Iris pigment epithelial cell (primary cell): ENCODE measurements around the genes PABPC1L and STK4.

DNA sequence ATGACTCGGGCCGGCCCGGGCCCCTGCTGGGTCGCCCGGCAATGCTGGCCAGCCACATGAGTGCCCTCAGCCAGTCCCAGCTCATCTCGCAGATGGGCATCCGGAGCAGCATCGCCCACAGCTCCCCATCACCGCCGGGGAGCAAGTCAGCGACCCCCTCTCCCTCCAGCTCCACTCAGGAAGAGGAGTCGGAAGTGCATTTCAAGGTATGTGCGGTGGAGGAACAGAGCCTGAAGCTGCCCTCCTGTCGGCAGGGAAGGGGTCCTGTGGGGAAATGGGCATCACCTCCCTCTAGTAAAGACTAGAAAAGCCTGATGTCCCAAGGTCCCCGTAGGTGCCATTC is 135.7 kb downstream of the JPH2 start:
- RRBS, result 94% methylated on average over 3 of the region's 15 CpGs

DNA sequence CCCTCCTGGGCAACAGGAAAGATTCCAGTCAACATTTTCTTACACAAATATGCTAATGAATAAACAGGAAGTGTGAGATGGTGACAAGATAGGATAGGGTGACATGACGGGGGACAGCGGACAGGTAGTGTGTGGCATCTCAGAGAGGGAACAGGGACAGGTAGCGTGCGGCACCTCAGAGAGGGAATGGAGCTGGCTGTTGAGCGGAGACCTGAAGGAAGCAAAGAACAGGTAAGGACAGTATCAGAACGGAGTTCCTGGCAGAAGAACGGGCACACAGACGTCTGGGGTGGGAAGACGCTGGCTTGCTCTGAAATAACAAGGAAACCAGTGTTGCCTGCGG is 111.8 kb downstream of the JPH2 start:
- RRBS, result no CpG with 5 or more reads among the region's 10 CpGs

DNA sequence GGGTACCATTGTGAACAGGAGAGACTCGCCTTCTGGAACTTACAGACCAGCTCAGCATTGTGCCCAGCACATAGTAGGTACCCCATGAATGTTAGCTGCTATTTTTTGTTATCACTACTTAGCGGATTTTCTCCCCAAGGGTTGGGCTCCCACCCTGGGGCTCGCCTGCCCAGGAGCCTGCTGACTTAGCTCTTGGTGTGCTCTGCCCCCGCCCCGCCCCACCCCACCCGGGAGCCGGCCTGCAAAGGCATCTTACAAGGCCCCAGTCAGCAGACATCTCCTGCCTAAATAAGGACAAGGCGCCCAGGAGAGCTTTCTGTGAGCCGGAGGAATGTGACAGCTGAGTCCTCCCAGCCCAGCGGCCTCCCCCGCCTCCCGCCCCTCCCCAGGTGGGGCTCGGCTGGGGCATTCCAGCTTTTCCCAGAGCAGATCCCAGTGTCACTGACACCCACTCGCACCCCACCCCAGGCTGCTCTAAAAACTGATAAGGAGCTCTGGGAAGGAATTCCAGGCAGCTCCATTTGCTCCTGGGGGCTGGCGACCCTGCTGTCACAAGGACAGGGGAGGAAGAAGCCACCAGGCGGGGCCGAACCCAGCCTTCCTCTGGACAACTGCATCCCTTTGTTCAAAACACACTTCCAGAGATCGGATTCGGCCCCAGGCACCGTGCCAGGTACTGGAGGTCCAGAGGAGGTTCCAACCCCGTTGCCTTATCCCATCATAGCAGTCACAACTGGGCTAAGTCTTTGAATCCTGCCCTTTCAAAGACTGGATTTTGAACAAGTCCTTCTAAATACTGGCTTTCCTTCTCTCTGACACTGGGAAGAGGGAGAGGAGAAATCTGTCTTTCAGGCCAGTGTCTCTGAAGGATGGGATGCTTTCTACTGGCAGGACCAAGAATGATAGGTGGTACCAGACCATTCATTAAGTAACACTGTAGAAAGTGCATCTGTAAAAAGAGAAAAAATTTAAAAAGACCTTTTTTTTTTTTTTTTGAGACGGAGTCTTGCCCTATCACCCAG is 49.6 kb downstream of the JPH2 start:
- RRBS, result 13% methylated on average over 3 of the region's 22 CpGs

GRCh38 chr20:44182207-44182686 is 4.7 kb downstream of the JPH2 start:
- RRBS, result no CpG with 5 or more reads among the region's 11 CpGs

DNA sequence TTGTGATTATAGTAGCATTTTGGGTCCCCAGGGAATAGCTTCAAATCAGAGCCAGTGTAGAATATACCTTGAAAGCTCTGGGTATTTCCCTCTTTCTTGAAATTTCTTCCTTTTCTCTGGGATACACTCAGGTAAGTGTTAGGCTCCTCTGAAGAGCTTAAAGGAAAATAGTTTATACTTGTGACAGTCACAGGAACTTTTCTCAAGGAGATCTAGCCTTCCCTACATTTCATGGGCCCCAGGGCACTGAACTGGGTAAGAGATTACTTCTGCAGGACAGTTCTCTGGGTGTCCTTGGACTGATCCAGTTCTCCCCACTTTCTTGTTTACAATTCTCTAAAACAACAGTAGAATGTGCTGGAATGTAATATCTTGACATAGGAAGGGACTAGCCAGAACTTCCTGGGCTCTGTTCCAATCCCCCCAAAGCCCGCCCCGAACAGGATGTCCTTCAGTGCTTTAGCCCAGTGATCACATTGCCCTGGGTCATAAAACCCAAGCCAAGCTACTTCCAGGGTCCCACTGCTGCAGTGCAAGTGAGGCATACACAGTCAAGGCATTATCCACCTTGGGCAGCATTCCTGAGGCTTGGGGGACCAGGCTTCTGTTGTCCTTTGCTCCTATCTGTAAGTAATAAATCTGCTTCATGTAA is 23.8 kb downstream of the FITM2 start:
- RRBS, result no CpG with 5 or more reads among the region's 2 CpGs

DNA sequence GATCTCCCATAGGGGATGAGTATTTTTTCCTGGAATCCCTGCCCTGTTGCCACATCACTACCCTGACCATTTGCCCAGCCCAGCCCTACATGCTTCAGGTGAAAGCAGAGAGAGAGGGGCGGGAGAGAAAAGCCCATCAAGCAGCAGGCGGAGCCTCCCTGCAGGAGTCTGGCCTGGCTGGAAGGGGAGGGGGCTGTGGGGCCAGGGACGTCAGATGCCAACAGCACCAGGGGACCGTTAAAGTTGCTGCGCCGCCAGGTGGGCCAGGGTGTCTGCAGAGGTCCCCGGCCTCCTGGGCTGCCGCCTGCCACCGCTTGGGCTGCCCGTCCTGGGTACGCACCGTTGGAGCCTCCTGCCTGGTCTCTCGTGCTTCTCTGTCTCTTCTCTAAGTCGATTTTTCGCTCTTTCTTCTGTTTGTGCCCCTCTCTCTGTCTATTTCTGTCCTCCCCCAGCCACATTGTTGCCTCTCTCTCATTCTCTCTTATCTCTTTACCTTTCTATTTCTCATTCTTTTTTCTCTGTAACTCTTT is 694 bp upstream of the R3HDML start:
- RRBS, result no CpG with 5 or more reads among the region's 15 CpGs

- RRBS, result no CpG with 5 or more reads among the region's 11 CpGs
Measured at GRCh38 chr20:44394333-44395123, 39.0 kb downstream of the HNF4A start.

- RRBS, result no CpG with 5 or more reads among the region's 7 CpGs
Measured at GRCh38 chr20:44425819-44426591, 49.7 kb upstream of the TTPAL start.

DNA sequence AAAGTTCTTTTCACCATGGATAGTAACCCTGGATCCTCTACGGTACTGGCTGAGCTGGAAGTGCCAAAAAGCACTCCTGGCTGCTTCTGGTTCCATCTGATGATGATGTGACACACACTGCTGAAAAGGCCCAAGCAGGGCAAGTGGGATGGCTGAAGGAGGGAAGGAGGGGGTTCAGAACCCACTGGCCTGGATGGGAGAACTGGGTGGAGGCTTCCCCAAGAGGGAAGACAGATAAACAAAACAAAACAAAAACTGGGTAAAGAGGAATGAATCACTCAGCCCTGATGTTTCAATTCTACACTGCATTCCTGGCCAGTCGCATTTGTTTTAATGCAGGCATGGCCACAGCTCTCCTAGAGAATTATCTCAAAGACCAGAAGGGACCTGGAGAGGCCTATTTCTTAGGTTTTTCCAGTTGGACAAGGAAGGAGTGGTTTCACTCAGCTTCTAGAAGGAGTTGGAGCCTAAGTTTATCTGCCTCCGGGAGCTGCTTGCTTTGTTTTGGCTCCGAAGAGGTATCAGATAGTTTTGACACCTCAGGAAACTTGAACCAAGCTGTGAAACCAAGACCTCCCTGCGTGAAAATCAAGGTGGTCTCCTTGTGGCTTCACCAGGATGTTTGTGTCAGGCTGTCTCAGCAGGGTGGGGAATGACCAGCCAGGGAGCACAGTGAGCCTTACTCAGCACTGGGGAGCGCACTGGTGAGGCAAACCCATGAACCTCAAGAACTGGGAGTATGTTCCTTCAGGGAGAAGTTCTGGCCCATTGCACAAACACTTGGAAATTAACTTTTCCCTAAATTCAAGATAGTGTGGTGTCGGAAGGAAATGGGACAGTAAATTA is 16.1 kb downstream of the TTPAL start:
- RRBS, result no CpG with 5 or more reads among the region's 7 CpGs

GRCh38 chr20:44597483-44597873 is 15.1 kb downstream of the PKIG start:
- RRBS, result no CpG with 5 or more reads among the region's 4 CpGs

GRCh38 chr20:44633446-44633997 is 18.0 kb downstream of the ADA start:
- RRBS, result no CpG with 5 or more reads among the region's 2 CpGs

DNA sequence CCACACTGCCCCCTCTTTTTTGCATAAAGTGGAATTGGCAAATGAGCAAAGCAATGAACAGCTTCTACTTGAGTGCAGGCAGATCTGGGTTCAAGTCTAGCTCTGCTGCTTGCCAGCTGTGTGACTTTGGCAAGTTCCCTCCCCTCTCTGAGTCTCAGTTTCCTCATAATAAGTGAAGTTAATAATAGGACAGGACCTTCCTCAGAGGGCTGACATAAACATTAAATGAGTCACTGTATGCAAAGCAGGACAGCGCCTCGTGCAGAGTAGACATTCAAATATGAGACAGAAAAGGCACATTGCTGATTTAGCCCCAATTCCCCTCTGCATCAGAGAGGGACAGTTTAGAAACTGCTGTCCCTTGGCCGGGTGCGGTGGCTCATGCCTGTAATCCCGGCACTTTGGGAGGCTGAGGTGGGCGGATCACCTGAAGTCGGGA is 4.7 kb downstream of the ADA start:
- RRBS, result no CpG with 5 or more reads among the region's 7 CpGs

GRCh38 chr20:44651038-44651494 is 433 bp downstream of the ADA start:
- RRBS, result 59% methylated on average over 8 of the region's 21 CpGs

DNA sequence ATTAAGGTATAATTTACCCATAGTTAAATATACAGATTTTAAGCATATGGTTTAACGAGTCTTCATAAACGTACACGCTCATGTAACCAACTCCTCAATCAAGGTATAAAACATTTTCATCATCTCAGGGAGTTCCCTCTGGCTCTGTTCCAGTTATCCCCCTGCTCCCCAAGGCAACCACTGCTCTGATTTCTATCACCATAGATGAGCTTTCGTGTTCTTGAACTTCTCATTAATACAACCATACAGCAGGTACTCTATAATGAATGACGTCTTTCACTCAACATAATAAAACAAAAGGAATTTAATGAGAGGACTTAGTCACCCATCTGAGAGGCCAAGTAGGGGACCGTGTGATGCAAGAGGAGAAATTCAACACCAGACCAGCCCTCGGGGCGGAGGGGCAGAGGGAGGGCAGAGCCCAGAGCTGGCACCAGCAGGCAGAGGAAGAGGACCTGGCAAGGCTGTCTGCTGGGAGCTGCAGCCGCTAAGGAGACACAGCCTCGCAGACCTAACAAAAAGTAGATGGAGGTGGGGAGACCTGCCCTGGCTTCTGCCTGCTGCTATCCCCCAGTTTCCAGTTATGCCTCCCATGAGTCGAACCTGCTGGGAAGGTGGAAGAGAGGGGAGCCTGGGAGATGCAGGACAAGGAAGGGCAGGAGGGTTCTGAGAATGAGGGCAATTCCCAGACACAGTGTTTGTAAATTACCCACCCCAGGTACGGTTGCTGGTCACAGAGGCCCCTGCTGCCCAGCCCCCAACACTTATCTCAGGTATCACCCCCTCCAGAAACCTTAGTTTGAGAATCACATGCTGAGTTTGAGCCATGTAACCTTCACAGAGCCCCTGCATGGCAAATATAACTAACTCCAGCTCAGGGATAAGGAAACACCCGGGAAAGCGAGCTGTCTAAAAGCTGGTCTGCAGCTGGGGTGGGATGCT is 13.8 kb downstream of the CCN5 start:
- RRBS, result no CpG with 5 or more reads among the region's 14 CpGs

DNA sequence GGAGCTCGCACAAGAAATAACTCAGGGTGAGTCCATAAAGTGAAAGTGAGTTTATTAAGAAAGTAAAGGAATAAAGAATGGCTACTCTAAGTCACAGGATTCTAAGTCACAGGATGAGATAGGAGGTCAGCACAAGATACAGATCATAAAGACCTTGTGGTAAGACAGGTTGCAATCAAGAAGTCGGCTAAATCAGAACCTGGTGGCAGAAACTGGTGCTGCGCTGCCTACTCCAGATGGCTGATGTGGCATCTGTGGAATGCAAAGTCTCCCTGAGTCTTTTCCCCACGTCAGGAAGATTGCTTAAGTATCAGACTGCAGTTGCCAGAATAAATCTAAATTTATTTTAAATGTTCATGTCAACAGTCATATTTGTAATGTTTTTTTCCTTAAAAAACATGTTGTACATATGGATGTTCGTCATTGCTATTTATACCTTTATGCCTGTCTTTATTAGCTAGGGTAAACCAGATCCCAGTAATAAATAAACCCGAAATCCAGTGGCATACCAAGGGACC is 10.7 kb upstream of the KCNK15 start:
- RRBS, result no CpG with 5 or more reads among the region's 6 CpGs

GRCh38 chr20:44885192-44885473 is 372 bp upstream of the YWHAB start:
- RRBS, result no CpG with 5 or more reads among the region's 9 CpGs

DNA sequence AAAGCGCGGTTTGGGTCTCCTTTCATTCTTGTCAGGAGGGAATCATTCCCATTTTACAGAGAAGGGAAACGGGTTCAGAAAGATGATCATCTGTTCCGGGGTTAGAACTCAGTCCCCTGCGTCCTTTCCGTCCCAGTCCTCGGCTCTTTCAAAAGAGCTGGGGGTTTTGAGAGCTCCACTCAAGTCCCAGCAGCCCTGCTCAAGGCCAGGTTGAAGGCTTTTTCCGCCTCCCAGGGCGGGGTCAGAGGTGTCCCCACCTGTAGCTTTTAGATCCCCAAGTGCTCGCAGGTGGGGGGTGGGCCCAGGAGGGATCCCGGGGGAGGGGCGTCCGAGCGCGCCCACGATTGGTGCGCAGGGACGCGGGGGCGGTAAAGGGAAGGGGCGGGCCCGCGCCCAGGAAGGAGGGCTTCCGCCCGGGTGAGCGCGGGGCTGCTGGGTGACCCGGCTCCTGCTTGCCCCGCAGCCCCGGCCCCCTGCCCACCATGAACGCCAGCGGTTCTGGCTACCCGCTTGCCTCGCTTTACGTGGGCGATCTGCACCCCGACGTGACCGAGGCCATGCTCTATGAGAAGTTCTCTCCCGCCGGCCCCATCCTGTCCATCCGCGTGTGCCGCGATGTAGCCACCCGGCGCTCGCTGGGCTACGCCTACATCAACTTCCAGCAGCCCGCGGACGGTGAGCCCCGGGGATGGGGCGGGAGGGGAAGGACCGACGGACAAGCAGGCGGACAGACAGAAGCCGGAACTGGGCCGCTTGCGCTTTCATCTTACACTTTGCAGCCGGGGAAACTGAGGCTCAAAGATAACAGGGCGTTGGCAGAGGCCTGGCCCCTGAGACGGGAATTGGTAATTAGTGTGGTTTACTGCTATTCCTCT is at the start of gene PABPC1L:
TSS of gene PABPC1L (plus strand) at position 399 of the 875 bp plus-strand sequence.
- RRBS, result 3% methylated on average over 25 of the region's 63 CpGs

- RRBS, result no CpG with 5 or more reads among the region's 10 CpGs
Measured at GRCh38 chr20:44958823-44959646, 1.2 kb downstream of the TOMM34 start.

DNA sequence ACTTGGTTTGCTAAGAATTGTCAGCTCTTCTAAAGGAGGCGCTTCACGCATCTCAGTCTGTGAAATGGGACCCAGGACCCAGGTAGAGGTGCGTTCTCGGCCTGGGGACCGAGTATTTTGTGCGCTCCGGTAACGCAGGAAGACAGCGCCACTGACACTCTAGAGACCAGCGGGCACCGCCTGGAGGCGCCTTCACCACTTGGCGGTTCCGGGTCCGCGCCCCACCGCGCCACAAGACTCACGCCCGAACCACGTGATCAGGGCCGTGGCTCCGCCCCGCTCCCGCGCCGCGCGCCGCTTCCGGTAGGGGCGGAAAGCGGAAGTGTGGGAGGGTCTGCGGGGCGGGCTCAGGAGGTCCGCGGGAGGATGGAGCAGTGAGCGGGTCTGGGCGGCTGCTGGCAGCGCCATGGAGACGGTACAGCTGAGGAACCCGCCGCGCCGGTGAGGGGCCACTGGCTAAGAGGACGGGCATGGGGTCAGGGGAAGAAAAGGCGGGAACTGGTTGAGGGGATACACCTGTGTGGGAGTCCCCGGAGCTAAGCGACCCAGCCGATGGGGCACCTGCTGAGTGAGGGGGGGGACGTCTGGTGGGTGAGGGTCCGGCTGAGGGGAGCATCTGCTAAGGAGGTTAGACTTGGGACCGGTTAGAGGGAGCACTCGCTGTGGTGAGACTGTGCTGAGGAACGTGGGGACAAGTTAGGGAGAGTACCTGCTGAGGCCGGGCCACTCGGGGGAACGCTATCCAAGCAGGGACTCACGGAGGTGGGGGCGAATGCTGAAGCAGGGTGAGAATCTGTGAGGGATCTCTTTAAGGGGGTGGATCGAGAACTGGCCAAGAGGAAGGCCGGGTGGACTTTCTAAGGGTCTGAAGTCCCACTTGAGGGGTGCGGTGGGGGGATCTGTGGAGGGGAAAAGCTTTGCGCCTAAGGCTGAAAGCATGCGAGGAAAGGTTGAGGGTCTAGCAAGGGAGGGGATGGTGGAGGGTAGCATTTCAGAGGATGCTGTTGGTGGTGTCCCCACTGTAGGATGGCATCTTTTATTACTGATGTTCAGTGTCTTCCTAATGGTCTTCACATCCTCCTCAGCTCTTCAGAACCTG is at the start of gene STK4:
TSS of gene STK4 (plus strand) at position 350 of the 1,099 bp plus-strand sequence.
- RRBS, result 2% methylated on average over 31 of the region's 65 CpGs

GRCh38 chr20:45000830-45001470 is 34.6 kb downstream of the STK4 start:
- RRBS, result no CpG with 5 or more reads among the region's 8 CpGs